Bronchus (tissue), 1 donor: ENCODE measurements around a stretch of chr10.

DNA sequence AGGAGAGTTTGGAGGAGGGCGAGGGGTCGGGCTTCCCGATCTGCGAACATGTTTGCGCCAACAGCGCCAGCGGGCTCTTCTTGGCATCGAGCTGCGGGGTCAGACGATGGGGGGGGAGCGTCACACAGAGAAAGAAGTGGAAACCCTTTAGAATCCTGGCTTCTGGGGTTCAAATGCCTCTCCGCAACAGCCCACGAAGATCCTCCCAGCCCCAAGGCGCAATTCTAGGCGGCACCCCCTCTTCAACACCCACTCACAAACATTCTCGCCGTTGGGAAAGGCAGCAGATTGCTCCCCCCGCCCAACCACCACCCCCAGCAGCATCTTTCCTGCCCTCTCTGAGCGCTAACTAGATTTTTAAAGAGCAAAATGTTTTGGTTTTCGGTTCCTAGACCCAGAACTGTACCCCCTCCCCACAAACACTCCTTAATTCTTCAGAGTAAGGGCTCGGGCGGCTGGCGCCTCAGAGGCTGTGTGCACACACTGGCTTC, 1.2 kb downstream of the ZNF503 start:
- PRO-cap: no peak

- PRO-cap: bidirectional peak, plus-strand start at chr10:75409207, minus-strand start at chr10:75409073; bidirectional peak, plus-strand start at chr10:75409412, minus-strand start at chr10:75409403; bidirectional peak, plus-strand start at chr10:75409742, minus-strand start at chr10:75409619
Observed at GRCh38 chr10:75408944-75410011, 7.7 kb upstream of the ZNF503 start.

DNA sequence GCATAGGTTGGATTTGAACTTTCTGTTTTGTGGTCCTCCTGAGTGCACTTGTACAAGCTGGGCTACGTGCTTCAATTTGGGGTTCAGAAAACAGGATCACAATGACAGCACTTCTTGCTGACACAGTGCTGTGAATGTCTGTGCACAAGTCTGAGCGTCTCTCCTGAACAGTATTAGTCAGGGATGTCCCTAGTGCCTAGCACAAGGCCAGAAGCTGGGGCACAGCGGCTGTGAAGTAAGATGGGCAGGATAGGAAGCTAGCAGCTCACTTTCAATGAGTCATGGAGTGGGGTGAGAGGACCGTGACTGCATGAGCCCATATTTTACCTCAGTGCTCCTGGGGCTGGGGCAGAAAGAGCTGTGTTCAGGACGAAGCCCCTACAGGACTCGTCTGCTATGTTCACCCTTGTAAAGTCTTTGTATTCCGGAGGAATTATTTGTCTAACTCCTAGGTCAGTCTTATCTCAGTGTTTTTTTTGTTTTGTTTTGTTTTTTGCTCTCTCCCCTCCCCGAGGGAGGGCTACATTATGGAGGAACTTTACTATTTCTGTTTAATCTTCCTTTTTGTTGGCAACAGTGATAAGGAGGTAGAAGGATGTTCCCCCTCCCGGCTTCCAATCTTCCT, 2.9 kb upstream of the LRMDA start:
- PRO-cap: no peak

DNA sequence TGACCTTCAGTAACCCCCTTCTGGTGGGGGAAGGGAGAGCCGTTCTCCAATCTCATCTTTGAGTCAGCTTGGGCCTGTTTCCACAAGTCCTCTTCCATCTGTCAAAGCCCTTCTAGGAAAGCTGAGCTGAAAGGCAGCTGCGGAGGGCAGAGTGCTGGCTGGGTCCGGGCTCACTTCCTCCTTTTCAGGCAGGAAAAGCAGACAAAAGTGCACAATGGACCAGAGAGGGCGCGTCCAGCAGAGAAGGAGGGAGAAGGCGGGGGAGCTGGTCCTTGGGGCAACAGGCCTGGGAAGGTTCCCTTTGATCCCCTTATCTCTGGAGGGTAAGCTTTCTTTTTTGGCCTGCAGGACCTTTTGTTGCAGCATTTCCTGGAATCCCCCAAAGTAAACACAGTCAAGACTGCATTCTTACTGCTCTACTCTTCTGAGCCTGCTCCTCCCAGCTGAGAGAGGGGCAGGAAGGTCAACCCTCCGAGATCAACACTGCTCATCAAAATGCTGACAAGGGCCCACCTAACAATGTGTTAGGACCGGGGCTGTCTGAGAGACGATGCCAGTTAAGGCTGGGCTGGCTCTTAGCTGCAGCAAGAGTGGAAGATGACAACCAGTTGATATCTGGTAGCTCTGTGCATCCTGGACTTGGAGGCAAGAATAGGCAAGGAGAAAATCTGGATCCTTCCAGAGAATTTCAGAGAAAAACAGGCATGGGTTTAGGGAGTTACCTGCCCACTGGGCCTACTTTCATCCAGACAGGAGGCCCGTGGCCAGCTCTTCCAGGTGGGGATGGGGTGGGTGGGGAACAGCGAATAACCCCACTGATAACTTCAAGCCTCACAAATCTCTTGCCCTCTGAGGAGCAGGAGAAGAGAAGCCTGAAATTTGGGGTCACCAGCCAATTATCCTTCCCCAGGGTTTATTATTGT, 1.0 kb upstream of the LRMDA start:
- PRO-cap: no peak

DNA sequence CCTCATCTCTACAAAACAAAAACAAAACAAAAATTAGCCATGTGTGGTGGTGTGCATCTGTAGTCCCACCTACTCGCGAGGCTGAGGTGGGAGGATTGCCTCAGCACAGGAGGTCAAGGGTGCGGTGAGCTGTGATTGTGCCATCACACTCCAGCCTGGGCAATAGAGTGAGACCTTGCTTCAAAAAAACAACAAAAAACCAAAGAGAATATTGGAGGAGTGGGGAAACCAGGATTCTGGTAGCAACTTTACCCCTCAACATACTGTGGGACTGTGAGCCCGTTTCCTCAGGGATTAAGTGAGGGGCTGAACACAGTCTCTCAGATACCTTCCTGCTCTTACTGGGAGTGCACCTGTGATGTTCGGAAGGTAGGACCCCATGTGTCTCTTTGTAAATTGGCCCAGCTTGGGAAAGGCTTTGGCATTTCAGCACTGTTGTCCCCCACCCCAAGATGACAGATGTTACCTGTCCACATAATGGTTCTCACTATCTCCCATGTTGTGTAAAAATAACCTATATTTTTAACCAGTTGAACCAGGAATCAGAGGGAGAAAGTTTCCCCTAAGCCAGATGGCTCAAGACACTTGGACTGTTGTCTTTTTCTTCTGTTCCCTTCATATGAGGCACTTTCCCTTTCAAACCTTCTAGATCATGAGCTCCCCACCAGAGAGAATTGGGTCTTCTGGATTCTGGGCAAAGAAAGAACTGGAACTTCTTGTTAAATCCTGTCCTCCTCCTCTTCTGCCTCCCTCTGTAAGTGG, 79.9 kb downstream of the LRMDA start:
- PRO-cap: no peak

DNA sequence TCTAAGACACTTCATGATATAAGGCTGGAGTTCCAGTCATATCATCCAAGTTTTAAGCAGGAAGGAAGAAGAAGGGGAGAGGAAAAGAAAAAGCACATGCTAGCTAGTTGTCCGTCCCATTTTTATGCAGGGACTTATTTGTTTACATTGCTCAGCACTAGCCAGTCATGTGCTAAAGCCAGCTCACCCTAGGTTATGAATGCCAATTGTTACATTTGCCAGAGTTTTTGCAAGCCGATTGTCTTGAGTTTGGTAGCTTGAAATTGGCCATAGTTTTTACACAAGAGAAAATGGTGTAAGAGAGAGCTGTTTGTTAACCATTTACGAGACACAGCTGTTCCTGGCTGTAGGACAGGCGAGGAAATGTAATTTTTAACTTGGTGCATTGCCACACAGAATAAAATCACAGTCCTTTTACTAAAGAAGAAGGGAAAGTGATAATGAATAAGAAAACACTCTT, 357.0 kb downstream of the LRMDA start:
- PRO-cap: no peak

DNA sequence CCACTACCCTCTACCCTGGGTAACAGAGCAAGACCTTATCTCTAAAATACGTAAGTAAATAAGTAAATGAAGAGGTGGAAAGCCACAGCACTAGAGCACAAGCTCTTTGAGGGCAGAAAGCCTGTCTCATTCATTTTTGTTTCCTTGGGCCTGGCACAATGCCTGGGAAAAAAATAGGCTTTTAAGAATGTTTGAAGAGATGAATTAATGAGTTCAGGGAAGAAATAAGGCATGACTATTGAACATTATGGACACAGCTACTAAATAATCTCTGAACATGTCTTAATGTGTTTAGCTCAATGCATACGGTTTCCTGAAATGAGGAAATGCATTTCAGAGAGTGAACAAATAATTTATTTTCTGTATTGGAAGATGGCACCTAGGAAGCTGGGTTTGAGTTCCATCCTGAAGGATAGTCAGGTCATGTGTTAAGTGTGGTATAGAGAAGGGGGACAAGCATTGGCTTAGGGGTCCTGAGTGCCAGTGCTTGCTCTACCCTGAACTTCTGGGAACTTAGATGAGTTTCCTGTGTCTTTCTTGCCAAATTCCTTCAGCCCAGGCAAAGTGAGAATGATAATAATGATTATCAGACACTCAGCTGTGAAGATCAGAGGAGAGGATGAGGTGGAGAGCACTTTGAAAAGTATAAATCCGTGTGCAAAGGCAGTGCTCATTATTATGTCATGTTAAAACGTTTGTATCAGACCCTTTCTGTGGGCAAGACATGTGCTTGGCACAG, 411.7 kb downstream of the LRMDA start:
- PRO-cap: no peak

DNA sequence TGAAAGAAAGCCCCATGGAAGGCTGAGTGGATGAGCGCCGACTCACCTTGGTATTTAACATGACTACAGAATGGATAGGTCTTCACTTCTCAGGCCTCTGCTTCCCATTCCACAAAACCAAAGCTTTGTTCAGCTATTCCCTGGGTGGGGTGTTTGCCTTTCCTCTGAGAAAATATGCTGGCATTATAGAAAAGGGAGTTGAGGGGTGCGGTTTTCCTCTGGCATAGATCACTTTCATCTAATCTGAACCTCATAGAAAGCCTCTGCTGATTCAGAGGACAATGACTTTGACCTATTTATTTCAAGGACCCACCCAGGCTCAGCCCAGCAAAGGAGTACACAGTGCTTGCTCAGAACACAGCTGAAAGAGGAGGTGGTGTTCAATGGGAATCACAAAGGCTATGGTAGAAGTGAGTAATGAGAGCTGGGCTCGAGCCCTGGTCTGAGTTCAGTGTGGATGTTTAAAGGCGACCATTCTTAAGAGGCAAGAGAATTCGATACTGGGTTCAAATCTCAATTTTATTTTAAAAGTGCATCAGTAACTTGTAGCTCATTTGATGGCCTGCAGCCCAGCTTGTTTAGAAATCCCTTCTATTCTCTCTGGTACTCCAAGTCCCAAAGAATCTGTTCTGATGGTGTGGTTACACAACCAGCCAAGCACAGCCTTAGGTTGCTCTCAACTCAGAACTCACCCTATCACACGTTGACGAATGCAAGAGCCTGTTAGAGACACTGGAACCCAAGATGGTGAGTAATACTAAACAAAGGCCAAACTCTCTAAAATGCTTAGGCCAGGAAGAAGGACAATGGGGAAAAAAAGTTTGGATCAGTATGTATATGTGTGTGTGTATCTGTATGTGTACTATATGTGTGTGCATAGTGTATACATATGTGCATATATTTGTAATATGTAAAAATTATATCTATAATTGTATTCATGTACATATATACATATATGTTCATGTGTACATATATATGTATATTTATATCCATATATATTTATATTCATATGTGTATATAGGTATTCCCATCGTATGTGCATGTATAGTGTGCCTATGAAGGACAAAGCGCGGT, 1012.9 kb downstream of the LRMDA start:
- PRO-cap: no peak

- PRO-cap: no peak
Observed at GRCh38 chr10:77179155-77179885, 458.3 kb downstream of the KCNMA1 start.

DNA sequence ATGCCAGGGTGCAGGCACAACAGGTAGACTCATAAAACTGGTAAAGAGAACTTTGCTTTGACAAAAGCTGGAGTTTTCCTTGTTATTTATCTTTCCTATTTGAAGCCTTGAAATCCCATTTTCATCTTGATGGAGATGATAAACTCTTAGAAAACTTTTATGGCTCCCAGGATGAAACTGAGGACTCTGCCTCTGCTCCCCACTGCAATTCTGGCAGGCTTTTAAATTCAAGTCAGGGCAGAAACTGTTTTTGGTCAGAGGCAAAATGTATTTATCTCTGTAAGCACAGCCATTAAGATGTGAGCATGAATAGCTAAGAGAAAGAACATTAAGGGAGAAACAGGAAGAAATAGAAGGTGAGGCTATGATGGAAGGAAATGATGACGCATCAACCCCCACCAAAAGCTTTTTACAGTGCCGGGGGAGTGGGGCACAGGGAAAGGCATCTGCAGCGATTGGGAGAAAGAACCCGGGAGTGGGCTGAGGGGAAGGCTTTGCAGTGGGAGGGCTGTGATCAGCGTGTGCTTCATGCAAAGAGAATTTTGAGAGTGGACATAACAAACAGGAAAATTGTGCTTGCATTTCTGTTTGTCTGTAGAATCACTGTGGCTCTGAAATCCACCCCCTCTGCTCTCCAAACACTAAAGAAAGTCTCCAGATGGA, 250.9 kb downstream of the KCNMA1 start:
- PRO-cap: no peak

GRCh38 chr10:77415387-77415891, 222.2 kb downstream of the KCNMA1 start:
- PRO-cap: no peak

DNA sequence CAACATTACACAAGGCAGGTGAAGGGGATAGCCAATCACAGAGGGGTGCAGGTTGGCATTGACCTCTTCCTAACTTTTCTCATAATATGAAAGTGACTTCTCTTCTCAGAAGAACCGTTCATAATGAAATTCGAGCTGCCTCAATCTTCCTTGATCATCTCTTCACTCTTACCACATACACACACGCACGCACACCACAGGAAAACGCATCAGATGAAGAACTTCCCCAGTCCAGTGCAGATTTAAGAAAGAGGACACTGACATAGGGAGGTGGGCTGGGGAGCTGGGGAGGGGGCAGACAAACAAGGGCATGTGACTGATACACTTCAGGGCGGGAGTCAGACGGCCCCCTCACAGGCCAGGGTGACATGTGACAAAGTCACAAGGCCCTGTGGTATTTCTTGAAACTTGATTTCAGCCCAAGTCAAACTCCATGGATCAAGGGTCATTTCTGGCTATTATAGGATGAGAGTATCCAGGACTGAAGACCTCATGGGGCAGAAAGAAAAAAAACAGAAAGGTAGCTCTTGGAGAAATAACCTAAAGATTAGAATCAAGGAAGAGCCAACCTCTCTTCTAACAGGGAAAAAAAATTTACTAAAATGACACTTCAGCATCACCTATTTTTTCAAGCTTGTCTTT, 82.6 kb downstream of the KCNMA1 start:
- PRO-cap: no peak

- PRO-cap: no peak
Observed at GRCh38 chr10:77635829-77636638, 1.6 kb downstream of the KCNMA1 start.

DNA sequence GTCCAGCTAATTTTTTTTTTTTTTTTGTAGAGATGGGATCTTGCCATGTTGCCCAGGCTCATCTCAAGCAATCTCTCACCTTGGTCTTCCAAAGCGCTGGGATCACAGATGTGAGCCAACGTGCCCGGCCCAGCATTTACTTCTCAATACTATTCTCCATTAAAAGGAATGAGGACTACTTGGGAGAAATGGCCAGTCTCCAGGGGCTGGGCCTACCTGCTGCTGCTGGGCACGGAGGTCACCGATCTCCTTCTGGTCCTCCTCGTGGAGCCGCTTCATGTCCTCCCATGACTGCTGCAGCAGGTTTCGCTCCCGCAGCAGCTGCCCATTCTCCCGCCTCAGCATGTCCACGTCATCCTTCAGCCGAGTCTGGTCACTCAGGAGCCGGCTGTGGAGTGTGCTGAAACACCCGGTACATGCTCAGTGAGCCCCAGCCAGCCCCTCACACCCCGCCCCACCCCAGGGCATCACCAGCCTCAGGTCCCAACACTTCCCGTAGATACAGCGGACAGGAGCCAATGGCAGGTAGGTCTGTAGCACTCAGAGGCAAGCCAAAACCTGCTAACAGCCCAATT, 73.3 kb downstream of the DLG5 start:
- PRO-cap: no peak

DNA sequence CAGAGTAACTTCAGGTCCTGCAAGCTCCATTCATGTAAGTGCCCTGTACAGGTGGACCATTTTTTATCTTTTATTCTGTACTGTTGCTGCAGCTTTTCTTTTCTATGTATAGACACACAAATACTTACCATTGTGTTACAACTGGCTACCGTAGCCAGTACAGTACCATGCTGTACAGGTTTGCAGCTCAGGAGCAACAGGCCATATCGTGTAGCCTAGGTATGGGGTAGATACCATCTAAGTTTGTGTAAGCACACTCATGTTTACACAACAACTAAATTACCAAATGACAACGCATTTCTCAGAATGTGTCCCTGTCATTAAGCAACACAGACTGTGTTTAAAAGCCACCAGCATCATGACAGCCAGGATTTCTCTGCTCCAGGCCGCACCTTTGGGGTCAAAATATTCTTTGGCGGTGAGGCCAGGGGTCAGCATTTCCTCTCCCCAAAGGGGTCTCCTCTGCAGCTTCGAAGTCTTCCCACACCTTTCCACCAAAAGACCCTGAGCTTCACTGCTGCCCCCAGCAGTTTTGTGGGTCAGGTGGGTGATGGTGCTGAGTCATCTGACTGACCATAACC, 67.1 kb downstream of the DLG5 start:
- PRO-cap: no peak

DNA sequence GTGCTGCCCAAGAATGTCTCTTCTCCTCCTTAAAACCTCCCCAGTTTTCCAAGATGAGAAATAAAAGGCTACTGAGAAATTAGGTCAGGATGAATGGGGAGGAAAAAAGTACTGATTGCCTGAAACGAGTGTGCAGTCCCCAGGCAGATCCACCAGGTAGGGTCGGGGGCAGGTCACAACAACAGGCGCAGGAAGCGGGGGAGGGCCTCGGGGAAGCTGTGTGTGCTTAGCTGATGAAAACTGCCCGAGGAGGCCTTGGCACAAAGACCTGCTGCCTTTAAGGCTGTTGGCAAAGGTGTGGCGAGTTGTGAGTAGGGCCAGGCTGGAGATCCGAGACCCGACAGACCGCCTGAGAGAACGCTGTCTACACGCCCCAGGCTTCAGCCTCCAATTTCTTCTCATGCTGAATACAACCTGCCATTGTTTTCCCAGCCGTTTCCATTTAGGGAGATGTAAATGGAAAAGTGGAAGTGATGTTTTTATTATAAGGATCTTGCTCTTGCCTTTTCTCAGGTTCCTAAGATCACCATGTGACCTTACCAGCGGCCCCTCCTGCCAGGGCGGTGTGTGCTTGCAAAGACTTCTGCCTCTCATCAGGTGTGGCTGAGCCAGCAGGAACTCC, 60.9 kb downstream of the DLG5 start:
- PRO-cap: bidirectional peak, plus-strand start at position 236 of the sequence, minus-strand start at position 158 of the sequence

GRCh38 chr10:77940477-77941082, 14.0 kb upstream of the DLG5 start:
- PRO-cap: no peak

- PRO-cap: no peak
Observed at GRCh38 chr10:77994279-77994589, 35.1 kb downstream of the POLR3A start.

DNA sequence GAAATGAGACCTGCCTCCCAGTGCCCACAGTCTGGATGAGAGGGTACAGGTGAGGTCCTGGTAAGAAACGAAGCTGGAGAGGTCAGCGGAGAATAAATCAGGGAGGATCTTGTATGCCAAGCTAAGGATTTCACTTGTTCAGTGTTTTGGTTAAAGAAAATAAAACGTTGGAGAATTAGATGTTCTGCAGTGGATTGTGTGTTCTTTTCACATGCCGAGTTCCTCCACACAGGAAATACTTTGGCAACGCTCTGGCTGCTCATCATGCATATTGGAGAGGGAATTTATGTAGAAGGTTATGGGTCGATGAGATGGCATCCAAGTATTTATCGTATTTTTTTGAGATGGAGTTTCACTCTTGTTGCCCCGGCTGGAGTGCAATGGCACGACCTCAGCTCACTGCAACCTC, 11.0 kb downstream of the RPS24 start:
- PRO-cap: no peak

DNA sequence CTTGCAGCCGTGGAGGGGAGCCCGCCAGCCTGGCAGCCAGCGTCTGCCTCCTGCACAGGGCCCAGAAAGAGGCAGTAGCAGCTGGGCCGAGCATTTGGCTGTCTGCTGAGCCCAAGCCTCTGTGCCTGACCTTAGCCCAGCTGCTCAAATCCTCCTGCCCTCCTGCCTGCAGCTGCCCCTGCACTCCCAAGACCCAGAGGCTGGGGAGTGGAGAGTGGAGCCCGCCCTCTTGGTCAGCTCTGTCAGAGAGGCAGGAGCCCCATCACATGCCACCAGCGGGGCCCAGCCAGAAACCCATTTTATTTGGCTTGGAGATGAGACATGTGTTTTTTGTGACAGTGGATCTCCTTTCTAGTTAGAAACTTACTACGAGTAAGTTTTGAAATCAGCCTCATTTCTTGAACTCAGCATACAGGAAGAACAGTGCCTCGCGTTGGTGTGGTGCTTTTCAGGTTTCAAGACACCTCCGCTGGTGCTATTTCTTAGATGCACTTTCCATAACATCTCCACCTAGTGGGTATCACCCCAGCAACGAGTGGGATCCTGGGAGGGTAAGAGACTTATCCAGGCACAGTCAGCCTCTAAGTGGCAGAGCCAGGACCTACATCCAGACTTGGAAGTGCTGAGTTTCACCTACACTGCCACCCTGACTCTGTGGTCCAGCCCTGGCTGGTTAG, 477.1 kb downstream of the RPS24 start:
- PRO-cap: no peak